Smooth muscle cell (in vitro differentiated cells): Measurements from ENCODE around the gene LRCH3.

- RAMPAGE, long total RNA: no peak
Measured at GRCh38 chr3:197542665-197543057, 13.1 kb downstream of the BDH1 start.

DNA sequence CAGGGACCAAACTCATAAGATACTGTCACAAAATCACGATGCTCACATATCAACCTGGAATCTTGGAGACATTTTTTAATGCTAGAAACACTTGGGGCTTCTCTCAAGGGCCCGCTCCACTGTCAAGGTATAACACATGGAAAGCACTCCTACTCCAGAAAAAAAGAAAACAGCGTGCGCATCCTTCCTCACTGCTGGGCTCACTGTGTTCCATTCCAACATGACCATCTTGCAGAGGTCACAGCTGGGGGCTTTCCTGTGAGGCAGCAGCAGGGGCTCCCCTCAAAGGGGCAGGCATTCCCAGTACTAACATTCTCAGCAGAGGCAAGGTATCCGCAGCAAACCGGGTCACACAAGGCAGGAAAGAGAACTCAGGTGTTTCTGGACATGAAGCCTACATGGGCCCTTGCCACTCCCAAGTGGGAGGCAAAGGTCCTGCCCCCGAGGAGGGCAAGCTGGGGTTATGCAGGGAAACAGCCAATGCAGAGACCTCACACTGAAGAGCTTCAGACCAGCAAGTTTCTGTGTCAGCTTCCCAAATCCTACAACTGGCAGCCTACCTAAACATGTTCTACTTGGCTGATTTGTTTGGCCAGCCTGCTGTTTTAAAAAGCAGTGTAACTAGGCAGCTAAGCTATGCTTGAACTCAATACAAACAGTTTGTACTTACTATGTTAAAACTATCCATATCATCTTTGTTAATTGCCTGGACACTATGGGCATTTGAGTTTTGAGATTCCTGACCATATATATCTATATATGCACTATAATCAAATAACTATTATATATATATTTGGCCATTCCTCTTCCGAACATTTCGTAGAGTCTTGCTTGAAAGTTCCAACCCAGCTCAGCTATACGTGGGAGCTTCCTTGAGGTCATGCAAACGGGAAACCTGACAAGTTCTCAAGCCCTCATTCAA lies 6.3 kb downstream of the BDH1 start:
- RAMPAGE, long total RNA: no peak

- RAMPAGE, long total RNA: no peak
Measured at GRCh38 chr3:197572884-197573753, 17.4 kb upstream of the BDH1 start.

GRCh38 chr3:197601078-197601787 lies 45.5 kb upstream of the BDH1 start:
- RAMPAGE, long total RNA: no peak

DNA sequence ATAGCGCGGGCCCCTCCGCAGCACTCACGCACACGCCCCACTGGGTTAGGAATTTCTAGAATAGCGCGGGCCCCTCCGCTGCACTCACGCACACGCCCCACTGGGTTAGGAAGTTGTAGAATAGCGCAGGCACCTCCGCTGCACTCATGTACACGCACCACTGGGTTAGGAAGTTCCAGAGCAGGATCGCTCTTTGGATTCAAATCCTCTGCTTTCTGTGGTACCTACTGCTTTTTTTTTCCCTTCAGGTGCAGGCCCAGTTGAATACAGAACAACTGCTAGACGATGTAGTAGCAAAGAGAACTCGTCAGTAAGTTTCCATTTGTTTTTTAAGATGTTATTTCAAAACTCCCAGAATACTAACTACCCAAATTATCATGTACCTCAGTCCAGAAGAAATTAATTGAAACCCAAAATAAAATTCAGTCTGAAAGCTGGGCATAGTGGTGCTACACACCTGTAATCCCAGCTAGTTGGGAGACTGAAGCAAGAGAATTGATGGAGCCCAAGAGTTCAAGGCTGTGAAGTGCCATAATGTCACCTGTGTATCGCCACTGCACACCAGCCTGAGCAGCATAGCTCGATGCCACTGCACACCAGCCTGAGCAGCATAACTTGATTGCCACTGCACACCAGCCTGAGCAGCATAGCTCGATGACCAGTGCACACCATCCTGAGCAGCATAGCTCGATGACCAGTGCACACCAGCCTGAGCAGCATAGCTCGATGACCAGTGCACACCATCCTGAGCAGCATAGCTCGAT lies 17.0 kb upstream of the LRCH3 start:
- RAMPAGE, long total RNA: no peak

GRCh38 chr3:197791147-197791839 lies at the start of gene LRCH3:
Gene LRCH3, plus strand, starts transcription at chr3:197791254.
- RAMPAGE, long total RNA: start-site peak on the plus strand at chr3:197791246-197791270, 439 and 137 reads in 2 replicates

GRCh38 chr3:197955472-197956125 lies 4.2 kb downstream of the IQCG start:
- RAMPAGE, long total RNA: no peak